Bronchial lymph node (tissue), 1 donor: ENCODE data around the gene MCUR1.

- PRO-cap, result no peak
Measured at GRCh38 chr6:13398532-13398908, 70.2 kb upstream of the TBC1D7 start.

DNA sequence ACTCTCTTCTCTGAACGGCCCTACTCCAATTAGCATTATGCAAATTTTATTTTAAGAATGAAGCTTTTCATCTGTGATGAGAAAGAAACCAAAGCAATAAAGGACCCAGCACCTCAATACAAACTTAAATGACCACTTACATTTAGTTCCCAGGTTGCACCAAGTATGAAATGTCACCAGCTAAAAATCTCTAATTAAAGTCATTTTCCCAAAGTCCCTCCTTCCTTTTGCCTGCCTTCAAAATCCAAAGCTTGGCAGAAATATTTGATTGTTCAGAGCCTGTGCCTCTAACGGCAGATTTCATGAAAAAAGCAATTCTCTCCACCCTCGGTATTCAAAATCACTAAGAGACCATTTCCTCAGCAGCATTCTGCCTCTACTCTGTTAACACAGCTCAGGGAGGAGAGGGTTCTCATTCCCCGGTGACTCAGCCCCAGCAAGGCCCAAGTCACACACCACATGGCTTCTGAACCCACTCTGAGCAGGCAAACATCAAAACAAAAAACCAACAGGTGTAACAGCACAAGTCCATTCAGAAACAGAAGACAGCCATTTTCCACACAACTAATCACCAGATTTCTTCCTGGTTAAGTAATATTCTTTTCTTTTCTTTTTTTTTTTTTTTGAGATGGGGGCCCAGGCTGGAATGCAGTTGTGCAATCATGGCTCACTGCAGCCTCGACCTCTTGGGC is 55.6 kb downstream of the GFOD1 start:
- PRO-cap, result unidirectional peak, minus-strand start at position 386 of the sequence

- PRO-cap, result bidirectional peak, plus-strand start at chr6:13486299, minus-strand start at chr6:13486144
Measured at GRCh38 chr6:13485487-13486604, 1.6 kb downstream of the GFOD1 start.

DNA sequence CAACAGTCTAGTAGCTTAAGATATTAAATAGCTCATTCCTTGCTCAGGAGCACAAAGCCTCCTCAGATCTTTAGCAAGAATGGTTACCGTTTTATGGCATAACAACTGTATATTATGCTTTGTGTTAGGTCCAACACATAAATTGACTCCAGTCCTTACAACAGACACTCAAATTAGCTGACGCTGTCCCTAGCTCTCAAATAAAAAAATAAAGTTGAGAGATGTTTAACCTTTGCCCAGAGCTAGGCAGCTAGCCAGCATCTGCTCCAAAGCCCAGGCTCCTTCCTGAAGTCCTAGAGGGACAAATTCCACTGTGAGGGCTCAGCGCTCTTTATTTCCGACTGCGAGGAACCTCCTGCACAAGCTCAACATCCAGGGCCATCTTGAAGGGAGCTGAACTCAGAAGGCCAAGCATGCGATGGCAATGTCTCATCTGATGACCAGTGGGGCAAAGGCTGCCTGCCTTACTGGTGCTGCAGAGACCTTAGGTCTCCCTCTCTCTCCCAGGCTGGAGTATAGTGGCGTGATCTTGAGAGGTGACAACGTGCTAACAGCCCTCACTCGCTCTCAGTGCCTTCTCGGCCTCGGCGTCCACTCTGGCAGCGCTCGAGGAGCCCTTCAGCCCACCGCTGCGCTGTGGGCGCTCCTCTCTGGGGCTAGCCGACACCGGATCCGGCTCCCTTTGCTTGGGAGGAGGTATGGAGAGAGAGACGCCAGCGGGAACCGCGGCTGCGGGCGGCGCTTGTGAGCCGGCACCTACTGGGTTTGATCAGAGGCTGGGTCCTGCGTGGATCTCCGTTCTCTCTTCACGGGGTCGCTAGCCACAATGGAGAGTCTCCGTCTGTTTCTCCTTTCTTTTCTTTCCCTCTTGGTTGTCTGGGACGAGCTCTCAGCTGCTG is 24.7 kb upstream of the GFOD1 start:
- PRO-cap, result no peak

DNA sequence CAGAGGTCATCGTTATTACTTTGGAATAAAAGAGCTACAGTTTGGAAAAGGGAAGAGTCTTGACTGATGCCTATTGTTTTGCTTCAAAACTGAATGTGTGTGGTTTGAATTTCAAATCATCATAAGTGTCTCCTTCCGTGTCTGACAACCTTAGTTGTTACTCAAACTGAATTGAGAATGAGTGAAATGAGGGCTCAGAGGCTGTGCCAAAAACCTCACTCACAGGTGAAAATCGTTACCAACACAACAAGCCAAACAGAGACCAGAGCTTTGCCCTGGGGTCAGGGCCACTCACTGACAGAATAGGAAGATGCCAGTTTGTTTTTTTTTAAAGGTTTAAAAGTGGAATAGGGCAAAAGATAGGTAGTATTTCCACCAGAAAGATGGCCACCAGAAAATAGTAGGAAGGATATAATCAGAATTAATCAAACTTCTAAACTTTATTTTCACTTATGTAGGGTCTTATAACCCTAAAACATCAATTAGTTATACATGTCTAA is 15.1 kb upstream of the SIRT5 start:
- PRO-cap, result no peak

- PRO-cap, result no peak
Measured at GRCh38 chr6:13802115-13802597, 12.2 kb downstream of the MCUR1 start.

GRCh38 chr6:13811710-13812303 is 2.5 kb downstream of the MCUR1 start:
- PRO-cap, result no peak

GRCh38 chr6:13814390-13815019 is at the start of gene MCUR1:
Gene MCUR1 (minus strand): TSS chr6:13814557.
- PRO-cap, result bidirectional peak, plus-strand start at chr6:13814798, minus-strand start at chr6:13814511

DNA sequence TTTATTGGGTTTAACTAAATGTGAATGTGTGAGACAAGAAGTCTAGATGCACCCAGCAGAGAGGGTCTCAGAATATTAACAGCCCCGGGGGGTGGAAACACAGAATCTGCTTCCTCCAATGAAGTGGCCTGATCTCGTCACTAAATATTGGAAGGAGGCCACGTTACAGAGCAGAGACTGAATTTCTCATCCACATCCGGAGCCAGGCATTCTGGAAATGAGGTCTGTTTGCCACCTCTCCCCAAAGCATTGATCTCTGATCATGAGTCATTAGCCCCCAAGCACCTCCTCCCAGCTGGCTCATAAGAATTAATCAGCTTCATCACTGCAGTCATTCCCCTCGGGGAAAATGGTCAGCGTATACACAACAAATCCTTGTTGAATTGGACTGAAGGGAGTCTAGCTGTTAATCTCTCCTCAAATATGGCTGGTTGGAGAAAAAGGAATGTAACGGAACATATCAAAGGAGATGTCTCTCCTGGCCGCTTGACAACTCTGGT is 76.5 kb downstream of the RNF182 start:
- PRO-cap, result no peak

DNA sequence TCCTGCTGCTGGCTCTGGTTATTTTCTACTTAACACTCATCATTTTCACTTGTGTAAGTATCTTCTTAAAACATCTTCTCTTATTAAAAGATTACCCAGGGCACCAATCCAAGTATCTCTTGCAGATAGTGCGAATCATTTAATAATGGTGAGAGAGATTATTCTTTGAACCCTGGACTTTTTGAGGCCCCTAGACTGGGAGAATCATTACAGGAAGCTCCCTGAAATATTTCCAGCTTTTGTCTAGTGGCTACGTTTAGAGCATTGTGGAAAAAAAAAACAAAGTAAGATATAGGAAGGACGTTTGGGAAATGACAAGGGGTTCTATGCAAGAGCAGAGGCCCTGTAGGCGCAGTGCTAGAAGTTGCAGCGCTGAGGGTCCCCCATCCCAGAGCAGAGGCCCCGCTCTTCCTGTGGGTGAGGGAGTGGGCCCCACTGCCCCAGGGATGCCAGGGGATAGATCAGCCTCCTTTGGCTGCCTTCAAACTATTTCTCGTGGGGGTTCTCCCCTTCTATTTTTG is 16.2 kb downstream of the CD83 start:
- PRO-cap, result no peak

DNA sequence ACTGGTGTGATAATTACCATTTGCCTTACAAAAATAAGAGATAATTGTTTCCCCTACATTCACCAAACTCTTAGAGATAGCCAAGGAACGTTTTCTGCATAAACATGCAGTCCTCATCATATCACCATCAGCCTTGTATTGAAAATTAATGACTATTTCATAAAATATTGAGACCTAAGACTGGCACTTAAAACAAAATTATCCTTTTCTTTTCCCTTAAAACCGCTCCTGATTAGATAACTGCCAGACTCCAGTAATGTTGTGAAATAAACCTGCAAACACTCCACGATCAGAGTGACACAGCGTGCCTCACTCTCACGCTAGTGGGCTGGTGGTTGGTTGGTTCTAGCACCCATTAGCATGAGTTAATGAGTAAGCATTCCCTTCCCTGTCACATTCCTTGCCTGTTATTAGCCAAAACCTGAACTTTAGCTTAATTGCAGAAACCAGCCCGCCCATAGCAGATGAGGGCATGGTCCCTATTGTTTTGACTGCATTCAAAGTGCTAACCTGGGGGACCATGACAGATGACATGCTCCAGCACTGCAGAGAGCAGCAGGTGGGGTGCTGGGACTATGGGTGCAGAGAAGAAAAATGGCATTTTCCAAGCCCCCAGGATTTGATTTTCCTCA is 193.4 kb downstream of the CD83 start:
- PRO-cap, result no peak

GRCh38 chr6:14431258-14432241 is 314.0 kb downstream of the CD83 start:
- PRO-cap, result no peak

DNA sequence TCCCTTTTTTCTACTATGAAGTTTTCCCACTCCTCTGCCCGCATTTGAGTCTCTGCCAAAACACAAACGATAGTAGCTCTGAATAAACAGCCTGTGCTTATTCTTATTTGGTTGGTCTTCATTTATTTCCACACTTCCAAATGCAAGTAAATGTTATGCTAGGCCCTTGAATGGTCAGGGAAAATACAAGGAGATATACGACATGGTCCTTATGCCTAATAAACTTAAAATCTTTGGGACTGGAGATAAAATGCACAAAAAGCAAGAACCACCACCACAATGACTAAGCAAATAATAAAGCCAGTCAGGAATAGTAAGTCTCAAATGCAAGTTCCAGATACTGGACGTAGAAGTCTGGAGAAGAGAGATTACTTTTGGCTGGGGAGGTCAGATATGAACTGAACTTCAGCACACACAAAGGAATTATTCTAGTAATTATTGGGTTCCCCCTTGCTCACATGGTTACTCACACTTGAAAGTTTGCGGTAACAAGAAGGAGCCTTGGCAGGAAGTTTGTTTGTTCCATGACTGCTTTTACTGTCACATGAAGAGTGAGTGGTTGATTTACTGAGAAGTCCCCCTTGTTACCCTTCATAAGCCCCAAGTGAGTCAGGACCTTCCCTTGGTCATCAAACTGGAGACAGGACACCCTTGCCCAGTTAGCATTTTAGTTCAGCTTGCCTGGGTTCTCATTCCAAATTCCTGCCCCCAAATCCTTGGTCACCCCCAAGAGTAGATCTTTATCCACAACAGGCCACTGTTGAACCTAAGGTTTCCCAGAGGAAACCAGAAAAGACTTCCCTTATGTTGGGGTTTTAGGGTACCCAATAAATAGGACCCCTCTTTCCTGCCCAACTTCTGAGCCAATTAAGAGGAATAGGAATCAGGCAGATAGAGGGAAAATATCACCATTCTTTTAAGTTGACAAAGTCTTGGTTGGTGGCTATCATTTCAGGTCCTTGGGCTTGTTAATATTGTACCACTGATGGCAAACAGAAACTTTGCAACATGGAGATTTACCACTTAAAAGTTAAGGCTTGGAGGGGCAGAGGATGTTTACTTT is 511.1 kb upstream of the JARID2 start:
- PRO-cap, result bidirectional peak, plus-strand start at position 625 of the sequence, minus-strand start at position 464 of the sequence

- PRO-cap, result no peak
Measured at GRCh38 chr6:14889623-14890003, 356.3 kb upstream of the JARID2 start.

- PRO-cap, result unidirectional peak, plus-strand start at chr6:15243527
Measured at GRCh38 chr6:15243423-15243929, 2.4 kb upstream of the JARID2 start.

- PRO-cap, result bidirectional peak, plus-strand start at chr6:15247014, minus-strand start at chr6:15246890
Measured at GRCh38 chr6:15246951-15247407, 1.1 kb downstream of the JARID2 start.

DNA sequence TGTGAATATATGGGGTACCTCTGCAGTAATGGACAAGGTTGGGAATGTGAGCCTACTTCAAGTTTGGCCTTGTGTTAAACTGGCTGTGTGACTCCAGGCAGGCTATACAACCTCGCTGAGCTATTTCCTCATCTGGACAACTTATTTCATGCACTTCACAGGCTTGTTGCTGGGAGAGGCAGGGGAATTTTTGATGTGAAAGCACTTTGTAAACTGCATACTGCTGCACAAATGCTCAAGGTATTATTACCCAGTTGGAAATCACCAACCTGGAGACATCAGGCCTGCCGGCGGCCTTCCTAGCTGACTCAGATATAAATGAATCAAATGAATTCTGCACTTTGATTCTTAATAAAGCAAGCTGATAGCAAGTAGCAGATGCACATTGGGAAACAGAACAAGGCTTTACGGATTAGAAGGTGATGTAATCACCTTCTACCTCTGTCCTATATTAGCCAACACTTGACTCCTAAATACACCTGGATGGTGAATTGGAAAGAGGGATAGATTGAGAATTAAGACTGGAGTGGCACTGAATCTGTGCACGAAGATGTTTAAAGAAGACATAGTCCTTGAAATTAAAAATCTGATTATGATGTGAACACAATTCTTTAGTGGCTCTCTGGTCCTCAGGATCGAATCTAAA is 10.1 kb downstream of the JARID2 start:
- PRO-cap, result no peak

- PRO-cap, result no peak
Measured at GRCh38 chr6:15291267-15291709, 45.4 kb downstream of the JARID2 start.

DNA sequence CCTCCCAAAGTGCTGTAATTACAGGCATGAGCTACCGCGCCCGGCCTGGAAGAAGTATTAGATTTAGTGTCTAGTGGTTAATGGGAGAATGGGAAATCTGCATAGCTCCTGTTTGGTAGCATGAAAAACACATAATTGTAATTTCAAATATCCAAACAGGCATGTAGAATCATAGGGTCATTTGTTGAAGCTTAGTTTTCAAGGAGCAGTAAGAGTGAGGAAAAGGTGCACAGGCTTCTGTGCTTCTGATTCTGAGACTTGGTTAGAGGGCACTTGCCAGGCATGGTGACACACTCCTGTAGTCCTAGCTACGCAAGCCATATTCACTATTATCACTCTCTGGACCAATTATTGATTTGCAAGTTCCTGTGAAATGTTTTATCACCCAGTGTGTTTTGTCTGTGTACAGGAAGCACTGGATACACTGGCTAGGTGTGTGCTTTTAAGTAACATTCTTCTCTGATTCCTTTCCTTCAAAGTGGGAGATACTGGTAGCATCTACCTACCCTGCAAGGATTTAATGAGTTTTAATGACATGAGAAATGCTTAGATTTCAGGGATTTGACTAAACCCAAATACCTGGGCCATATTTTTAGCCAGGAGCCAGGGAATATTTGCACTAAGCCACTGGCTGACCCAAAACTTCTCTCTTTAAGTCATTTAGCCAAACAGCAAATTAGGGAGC is 76.3 kb downstream of the JARID2 start:
- PRO-cap, result no peak

GRCh38 chr6:15404962-15405639 is 159.2 kb downstream of the JARID2 start:
- PRO-cap, result no peak